CD14-positive monocyte (primary cell): ENCODE data around the genes CLPP, ALKBH7, C3 and TRIP10.

DNA sequence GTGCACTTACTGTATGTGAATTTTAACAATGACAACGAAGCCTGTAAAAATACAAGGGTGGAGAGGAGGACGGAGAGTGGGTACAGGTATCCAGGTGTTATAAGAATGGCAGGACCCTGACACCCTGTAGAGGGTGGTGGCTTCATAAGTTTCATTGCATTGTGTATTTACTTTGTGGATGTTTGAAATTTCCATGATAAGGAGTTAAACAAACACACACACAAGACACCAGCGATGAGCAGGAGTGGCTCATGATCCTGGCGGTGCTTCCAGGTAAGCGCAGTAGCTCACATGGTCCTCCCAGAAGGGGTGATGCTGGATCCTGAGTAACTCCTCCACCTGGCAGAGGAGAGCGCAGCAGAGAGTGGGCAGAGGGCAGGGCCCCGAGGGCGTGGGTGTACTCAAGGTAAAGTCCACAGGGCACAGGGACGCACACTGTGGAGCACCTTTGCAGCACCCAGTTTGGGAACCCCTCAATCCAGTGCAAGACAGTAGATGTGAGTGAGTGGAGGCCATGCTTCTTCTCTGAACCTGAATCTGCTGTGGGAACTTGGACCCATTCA lies 54.1 kb downstream of the RFX2 start:
- CAGE, long polyA plus RNA = no peak

- CAGE, long polyA plus RNA = no peak
Observed at GRCh38 chr19:6056722-6056898, 53.7 kb downstream of the RFX2 start.

DNA sequence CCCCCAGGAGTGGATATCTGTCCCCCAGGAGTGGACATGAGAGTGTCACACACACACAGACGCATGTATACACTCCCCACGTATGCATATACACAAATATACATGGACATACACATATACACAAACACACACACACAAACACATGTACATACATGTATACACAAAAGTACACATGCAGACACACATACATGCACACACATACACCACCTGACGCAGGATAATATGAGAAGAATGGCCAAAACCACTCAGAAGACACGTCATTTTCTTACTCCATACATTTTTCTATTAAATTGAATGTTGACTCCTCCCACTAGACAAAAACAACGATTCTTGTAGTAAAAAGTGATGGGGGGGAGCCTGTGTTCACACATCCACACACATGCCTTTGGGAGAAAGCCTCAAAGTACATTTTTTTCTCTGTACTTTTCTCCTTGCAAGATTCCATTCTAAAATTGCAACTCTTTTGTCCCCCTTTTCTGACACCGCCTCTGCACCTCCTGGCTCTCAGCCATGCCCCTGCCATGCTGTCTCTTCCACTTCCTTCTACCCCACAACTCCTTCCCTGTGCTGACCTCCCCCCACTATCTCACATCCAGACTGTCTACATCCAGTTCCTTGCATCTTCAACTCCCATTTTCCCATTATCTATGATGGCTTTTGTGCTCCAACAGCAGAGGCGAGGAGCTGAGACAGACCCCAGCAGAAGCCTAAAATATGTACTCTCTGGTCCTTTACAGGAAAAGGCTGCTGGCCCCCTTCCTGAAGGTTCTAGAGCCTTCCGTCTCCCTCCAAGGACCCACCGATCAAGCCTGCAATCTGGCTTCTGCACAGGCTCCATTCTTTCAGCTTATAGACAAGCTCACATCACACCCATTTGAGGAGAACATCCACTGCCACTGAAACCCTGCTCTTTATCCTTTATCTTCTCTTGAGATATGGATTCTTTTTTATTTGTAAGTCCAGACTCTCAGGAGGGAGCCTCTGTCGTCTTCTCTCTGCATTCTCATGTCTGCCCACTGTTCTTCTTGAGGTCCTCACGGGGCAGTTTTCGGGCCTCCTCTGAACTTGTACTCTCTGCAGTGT lies 50.3 kb downstream of the RFX2 start:
- CAGE, long polyA plus RNA = no peak

DNA sequence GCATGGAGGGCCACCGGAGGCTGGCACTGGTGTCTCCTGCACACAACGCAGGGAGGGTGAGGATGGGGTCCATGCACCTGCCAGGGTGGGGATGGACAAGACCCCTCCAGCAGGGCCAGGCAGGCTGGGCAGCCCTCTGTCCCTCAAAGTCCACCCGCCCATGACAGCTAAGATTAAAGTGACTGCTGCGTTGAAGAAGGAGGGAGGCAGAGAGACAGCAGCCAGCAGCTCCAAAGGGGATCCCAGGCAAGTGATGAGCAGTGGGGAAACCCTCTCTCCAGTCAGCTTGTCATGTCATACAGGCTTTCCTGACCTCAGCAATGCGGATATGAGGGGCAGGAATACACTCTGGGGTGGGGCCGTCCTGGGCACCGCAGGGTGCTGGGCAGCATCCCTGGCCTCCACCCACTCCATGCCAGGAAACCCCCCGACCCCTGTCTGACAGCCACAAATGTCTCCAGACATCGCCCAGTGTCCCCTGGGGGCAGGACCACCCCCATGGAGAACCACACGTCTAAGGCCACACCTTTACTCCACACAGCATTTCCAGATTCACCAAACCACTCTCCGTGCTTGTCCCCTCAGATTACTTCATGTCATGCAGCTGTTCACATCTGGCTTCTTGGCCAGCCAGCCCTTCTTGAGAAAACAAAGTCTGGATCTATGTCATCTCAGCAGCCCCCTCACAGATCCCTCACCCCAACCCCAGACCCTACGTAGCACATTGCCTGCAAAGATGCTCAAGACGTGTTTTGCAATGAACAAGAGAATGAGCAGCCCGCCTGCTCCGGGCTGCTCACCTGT lies 46.7 kb downstream of the RFX2 start:
- CAGE, long polyA plus RNA = no peak

DNA sequence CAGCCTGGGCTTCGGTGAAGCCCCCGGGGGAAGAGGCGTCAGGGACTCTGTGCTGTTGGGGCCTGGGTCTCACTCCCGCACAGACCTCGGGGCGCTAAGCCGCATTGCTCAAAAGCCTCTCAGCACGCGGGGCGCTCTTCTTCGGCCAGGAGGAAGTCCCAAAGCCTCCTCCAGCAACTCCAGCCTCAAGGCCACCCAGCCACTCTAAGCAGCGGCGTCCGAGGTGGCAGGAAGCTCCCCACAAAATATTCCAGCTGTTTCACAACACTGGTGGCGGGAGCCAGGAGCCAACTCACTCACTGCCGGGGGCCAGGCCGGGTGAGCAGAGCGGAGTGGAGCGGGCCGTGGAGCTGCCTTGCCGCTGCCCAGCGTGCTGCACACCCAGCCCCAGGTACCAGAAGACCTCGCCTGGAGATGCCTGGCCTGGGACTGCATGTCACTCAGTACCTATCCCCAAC lies 59.5 kb downstream of the MLLT1 start:
- CAGE, long polyA plus RNA = no peak

GRCh38 chr19:6234153-6234668 lies 45.6 kb downstream of the MLLT1 start:
- CAGE, long polyA plus RNA = no peak

DNA sequence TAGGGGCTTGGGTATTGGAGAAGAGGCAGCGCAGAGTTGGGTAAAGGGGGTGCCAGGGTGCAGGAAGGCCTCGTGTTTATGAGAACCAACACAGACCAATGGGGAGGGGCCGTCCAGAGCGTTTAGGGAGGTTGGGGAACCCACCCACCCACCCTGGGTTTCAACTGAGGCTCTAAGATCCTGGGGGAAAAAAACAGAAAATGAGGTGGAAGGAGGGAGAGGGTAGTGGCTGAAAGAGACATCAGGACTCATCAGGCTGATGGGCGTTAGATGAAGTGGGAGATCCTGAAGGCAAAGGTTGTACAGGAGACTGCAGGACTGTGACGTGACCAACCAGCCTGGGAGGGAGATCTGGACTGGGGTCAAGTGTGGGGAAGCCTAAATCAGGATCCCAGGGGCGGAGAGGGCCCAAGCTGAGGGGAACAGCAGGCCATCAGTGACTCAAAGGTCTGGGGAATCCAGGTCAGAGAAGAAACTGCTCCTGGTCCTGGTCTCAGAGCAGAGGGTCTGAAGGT lies 1.4 kb downstream of the MLLT1 start:
- CAGE, long polyA plus RNA = no peak

GRCh38 chr19:6361301-6362522 lies at the start of gene CLPP:
CLPP (plus strand) TSS chr19:6361531.
- CAGE, long polyA plus RNA = no peak

GRCh38 chr19:6372637-6373403 lies at the start of gene ALKBH7:
ALKBH7 (plus strand) TSS chr19:6372794.
- CAGE, long polyA plus RNA = no peak

DNA sequence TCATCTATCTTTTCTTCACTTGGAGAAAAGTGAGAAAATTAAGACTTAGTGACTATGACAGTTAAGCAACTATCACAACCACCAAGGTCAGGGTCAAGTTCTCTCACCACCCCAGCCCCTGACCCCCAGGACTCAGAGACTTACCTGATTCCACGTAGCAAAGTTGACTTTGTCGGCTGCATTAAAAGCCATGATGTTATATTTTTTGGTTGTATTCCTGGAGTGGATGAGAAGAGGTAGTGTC lies 1.3 kb downstream of the GTF2F1 start:
- CAGE, long polyA plus RNA = no peak

DNA sequence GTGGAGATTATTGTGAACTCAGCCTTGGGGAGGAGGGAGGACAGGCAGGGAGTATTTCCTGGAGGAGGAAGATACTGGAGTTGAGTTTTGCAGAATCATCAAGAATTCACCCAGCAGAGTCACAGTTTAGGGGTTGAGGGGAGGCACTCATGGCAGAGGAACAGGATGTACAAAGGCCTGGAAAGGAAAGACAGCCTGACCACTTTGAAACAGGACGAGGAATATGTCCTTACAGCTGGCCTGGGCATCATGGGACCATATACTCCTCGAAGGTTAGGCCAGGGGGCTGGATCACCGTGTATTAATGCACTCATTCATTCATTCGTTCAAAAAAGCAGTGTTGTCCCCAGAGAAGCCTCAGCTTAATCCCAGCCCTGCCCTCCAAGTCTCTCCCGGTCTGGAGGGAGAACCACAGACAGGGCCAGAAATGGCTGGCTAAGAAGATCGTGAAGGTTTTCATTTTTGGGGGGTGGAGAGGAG lies 571 bp downstream of the GTF2F1 start:
- CAGE, long polyA plus RNA = no peak

GRCh38 chr19:6393857-6394242 lies 886 bp upstream of the GTF2F1 start:
- CAGE, long polyA plus RNA = no peak

GRCh38 chr19:6423363-6424168 lies 1.0 kb downstream of the KHSRP start:
- CAGE, long polyA plus RNA = no peak

- CAGE, long polyA plus RNA = no peak
Observed at GRCh38 chr19:6467324-6468151, 3.5 kb downstream of the CRB3 start.

DNA sequence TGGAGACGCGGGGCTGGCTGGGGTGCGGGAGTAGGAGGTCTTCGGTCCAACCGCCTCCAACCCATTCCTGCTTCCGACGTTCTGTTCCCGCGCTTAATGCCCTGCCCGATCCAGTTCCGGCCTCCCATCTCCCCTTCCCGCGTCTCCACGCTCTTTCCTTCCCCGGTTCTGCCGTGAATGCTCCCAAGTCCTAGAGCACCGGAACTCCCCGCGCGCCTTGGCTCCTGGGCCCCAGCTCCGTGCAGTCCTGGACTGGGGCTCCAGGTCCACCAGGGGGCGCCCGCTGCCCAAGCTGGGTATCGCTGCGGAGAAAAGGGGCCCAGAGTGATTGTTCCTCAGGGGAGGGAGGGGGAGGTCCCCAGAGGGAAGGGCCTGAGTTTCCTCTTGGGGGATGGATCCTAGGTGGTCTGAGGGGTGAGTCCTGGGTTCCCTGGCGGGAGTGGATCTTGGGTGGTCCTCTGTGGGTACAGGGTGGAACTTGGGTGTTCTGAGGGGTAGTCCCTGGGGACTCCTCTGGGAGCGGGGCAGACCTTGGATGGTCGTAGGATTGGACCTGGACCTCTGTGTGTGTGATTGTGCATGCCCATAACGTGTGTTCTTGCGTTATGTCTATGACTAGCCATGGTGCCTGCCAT lies 13.9 kb upstream of the TNFSF9 start:
- CAGE, long polyA plus RNA = no peak

- CAGE, long polyA plus RNA = no peak
Observed at GRCh38 chr19:6654817-6655218, 15.1 kb downstream of the TNFSF14 start.

GRCh38 chr19:6720374-6721297 lies at the start of gene C3:
C3 (minus strand) TSS chr19:6720650.
- CAGE, long polyA plus RNA = no peak

GRCh38 chr19:6739394-6739881 lies at the start of gene TRIP10:
TRIP10 (plus strand) TSS chr19:6739680.
- CAGE, long polyA plus RNA = no peak

- CAGE, long polyA plus RNA = no peak
Observed at GRCh38 chr19:6739882-6740558, 540 bp downstream of the TRIP10 start.

DNA sequence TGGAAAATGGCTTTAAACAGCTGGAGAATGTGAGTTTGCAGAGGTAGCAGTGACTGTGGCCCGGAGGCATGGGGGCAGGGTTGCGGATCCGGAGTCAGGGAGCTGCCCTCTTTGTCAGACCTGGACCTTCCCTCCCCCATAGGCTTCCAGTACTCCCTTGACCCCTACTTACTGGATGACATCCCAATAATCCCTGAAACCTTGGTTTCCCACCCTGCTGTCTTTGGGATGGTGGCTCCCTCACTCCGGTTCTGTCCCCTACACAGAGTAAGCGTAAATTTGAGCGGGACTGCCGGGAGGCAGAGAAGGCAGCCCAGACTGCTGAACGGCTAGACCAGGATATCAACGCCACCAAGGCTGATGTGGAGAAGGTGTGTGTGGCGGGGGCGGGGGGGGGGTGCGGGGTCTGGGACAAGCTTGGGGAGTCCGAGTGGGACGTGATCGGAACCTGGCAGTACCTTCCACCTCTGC lies 3.8 kb downstream of the TRIP10 start:
- CAGE, long polyA plus RNA = no peak